NT2/D1 (cell line): ENCODE data around the gene FAM174A.

- RRBS, 2 experiments = no CpG with 5 or more reads among the region's 1 CpG
Measured at GRCh38 chr5:96110380-96110955, 148.8 kb upstream of the ELL2 start.

- RRBS, 2 experiments = no CpG with 5 or more reads among the region's 3 CpGs
Measured at GRCh38 chr5:96288063-96288541, 144.9 kb downstream of the PCSK1 start.

- RRBS, 2 experiments = no CpG with 5 or more reads among the region's 9 CpGs
Measured at GRCh38 chr5:96339890-96340705, 93.0 kb downstream of the PCSK1 start.

DNA sequence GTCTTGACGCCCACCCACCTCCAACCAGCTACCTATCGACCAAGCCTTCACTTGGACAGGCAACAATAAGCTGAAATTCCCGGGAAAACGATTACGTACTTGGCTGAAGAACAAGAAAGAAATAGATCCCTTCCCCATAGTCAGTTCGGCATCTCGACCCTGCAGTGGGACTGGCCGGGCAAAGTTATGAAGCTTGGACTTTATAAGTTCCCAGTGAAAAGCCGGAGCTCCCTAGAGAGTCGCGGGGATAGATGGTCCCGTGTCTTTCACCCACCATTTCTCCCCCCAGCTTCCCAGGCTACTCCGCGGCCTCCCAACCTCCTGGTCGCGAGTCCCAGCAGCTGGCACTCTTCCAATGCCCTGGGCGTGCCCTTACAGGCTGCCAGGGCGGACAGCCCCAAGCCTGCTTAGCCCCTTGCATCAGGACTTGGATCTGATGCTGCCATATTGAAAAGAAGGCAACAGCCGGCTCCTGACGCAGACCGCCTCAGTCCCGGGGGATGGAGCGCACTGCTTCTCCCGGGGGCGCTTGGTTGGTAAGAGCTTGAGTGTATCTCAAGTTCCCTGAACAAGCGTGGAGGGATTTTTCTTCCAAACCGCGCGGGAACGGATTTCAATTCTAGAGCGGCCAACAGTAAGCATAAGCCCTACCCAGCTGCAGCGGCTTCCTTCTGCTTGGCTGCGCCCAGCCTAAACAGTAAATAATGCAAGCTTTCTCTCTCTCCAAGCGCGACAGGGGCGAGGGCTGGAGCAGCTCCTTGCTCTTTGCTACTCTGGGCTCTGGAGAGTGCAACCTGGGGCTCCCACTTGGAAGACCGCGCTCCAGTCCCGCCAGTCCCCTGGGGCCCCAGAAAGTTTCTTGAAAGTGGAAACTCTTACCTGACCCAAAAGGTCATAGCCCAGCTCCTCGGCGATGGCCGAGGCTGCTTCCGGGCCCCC, 795 bp downstream of the PCSK1 start:
- RRBS, 2 experiments = 22 to 29% methylated on average over 6 of the region's 43 CpGs

- RRBS, 2 experiments = no CpG with 5 or more reads among the region's 2 CpGs
Measured at GRCh38 chr5:96668647-96668982, 6.4 kb downstream of the CAST start.

- RRBS, 2 experiments = 1 to 2% methylated on average over 1 to 2 of the region's 34 CpGs
Measured at GRCh38 chr5:96702956-96704010, 41.1 kb downstream of the CAST start.

DNA sequence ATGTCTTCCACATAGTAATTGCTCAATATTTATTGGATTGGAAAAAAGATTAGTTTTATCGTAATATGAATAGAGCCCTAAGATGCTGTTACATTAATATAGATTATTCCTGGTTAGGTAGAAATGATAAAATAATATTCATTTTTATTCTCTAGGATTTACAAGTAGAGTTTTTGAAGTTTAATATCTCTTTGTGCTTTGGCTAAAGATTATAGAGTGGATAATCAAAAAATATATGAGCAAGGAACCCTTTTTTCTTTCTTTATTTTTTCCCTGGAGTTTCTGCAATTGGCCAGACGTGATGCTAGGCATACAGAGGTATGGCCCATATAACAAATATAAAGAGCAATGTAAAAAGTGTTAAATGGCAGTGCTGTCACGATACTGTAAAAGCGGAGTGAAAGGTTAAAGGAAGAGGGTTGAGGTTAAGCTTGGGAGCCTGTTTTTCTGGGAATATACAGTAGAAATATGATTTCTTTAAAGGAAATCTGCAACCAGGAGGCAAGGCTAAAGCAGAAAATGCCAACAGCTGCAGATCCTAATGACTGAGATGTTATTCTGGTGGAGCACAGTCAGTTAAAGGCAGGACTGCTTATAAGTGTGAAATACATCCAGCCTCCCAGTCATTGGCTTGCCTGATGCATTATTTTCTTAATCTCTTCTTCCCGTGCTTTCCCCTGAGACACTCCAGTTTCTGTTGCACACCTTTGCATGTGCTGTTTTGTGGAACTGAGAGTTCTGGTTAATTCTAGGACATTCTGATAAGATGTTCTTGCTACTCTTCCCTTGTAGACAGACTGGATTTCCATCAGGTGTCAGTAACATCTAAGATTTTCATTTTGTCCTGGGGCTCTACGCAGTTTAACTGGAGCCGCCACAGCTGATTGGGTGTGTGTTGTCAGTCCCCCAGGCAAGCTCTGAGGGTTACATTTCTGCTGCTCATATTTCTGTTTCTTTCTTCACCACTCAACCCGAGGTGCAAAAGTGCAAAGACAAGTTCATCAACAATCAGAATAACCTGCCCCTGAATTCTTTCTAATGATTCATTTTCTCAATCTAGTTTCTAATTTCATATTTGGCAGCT, 44.2 kb downstream of the CAST start:
- RRBS, 2 experiments = no CpG with 5 or more reads among the region's 8 CpGs

GRCh38 chr5:96750332-96750895, 57.3 kb downstream of the ERAP1 start:
- RRBS, 2 experiments = no CpG with 5 or more reads among the region's 7 CpGs

DNA sequence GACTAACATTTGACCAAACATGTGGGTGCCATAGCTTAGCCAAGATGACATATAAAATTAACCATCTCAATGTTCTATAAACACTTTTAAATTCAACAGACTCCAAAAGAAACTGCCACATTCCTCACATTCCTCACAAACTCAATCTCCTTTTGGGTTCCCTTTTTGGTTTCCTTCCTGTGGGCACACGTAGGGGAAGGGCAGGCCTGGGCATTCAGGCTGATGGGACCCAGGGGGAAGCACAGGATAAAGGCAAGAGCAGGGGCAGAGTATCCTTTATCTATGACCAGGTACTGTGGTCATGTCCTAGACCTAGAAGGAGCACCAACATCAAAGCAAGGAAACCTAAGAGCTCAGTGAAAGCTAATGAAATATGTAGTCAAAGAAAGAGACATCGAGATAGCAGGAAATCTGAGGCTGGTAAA, 13.5 kb upstream of the ERAP1 start:
- RRBS, 2 experiments = no CpG with 5 or more reads among the region's 2 CpGs

- RRBS, 2 experiments = no CpG with 5 or more reads among the region's 4 CpGs
Measured at GRCh38 chr5:97001064-97001632, 65.3 kb downstream of the LNPEP start.

- RRBS, 2 experiments = no CpG with 5 or more reads among the region's 7 CpGs
Measured at GRCh38 chr5:97167256-97168113, 15.6 kb downstream of the RIOK2 start.

GRCh38 chr5:98309577-98310369, 463.7 kb upstream of the RGMB start:
- RRBS, 2 experiments = no CpG with 5 or more reads among the region's 8 CpGs

- RRBS, 2 experiments = no CpG with 5 or more reads among the region's 49 CpGs
Measured at GRCh38 chr5:98772737-98773542, 523 bp upstream of the RGMB start.

DNA sequence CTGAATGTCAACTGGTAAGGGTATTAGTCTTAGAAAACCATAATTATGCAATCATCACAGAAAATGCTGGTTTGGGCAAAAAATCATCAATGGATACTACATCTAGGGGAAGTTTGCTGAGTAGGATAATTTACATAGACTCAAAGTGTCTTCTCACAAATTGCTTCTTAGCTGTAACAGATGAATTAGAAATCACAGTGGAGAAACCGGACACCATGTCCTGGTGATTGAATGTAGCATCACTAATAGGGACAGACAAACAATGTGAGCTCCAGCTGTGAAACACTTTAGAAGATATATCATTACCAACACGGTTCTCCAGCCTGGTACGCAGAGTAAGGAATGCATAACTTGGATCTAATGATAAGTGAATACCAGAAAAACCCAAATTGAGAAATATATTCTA, 17.4 kb downstream of the CHD1 start:
- RRBS, 2 experiments = no CpG with 5 or more reads among the region's 3 CpGs

- RRBS, 2 experiments = no CpG with 5 or more reads among the region's 3 CpGs
Measured at GRCh38 chr5:99019814-99020367, 91.1 kb upstream of the CHD1 start.

DNA sequence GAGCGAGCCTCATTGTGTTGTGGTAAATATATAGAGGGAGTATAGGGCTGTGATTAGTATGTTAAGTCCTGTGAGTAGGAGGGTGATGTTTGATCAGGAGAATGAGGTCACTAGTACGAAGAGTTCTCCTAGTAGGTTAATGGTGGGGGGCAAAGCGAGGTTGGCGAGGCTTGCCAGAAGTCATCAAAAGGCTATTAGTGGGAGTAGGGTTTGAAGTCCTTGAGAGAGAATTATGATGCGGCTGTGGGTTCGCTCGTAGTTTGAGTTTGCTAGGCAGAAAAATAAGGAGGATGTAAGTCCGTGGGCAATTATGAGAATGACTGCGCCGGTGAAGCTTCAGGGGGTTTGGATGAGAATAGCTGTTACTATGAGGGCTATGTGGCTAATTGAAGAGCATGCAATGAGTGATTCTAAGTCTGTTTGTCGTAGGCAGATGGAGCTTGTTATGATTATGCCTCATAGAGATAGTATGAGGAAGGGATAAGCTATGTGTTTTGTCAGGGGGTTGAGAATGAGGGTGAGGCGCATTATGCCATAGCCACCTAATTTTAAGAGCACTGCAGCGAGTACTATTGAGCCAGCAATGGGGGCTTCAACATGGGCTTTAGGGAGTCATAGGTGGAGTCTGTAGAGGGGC, 485.9 kb upstream of the FAM174A start:
- RRBS, 2 experiments = no CpG with 5 or more reads among the region's 13 CpGs

DNA sequence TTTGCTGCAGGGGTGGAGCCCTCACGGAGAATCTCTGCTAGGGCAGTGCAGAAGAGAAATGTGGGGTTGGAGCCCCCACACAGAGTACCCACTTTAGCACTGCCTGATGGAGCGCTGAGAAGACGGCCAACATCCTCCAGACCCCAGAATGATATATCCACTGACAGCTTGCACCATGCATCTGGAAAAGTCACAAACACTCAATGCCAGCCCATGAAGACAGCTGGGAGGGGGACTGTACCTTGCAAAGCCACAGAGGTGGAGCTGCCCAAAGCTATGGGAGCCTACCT, 426.3 kb upstream of the FAM174A start:
- RRBS, 2 experiments = no CpG with 5 or more reads among the region's 3 CpGs

DNA sequence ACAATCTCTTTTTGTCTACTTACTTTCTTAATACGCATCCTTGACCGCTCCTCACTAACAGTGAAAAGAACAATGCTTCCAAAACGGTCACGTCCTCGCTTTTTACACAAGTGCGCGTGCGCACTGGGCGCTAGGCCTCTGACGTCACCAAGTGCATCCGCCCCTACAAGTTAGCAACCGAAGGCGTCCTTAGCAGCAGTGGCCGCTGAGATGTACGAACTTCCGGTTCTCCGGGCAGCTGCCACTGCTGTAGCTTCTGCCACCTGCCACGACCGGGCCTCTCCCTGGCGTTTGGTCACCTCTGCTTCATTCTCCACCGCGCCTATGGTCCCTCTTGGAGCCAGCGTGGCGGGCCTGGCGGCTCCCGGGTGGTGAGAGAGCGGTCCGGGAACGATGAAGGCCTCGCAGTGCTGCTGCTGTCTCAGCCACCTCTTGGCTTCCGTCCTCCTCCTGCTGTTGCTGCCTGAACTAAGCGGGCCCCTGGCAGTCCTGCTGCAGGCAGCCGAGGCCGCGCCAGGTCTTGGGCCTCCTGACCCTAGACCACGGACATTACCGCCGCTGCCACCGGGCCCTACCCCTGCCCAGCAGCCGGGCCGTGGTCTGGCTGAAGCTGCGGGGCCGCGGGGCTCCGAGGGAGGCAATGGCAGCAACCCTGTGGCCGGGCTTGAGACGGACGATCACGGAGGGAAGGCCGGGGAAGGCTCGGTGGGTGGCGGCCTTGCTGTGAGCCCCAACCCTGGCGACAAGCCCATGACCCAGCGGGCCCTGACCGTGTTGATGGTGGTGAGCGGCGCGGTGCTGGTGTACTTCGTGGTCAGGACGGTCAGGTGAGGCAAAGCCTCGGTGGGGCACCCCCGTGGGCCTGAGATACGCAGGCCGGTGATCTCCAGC, at the start of gene FAM174A:
Gene FAM174A, plus strand, starts transcription at position 237 of the 891 bp plus-strand sequence.
- RRBS, 2 experiments = 2% methylated on average over 13 to 15 of the region's 64 CpGs

GRCh38 chr5:100855802-100856473, 47.1 kb downstream of the ST8SIA4 start:
- RRBS, 2 experiments = no CpG with 5 or more reads among the region's 6 CpGs